Esophagus muscularis mucosa (tissue), 4 donors: ENCODE measurements around the gene NPTN.

- PRO-cap: no peak
- RAMPAGE, long total RNA, 4 experiments: no peak in any of the 4 experiments
These were observed 309.0 kb upstream of the TLE3 start for GRCh38 chr15:70406580-70407236.

DNA sequence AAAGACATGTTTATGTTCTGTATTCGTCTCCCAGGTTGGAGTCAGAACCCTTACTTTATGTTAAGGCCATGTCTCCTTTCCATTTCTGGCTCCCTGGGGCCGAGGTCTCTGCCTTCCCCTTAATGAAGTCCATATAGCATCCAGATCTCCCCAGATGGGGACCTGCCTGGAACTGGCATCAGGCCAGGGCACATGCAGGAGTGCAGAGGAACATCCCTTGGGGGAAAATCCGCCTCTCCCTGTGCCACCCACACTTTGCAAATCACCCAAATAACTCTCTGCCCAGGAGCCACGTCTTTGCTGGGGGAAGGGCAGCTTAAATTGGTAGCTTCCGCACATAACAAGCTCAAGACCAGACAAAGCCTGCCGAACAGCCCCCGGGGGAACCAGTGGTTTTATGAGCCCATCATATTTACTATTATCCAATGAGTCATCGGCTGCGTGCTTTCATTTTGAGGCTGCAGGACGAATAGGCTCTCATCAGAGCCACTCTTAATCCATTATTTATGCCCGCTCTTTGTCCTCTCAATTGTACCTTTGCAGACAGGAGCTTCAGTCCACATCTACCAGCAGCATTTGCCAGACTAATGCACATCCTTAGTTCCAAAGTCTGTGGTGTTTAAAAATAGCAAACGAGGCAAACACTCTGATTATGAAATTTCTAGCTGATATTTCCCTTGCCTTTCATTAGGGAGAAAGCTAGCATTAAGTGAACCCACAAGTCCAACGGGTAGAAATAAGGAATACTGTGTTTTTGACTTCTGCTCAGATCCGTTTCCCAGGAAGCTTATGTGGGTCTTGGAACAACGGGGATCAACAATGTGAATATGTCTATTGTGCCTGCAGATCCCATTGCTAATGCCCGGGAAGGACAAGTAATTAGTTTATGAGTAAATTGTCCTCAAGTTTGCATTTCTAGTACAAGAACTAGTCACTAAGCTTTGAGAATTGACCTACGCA lies 236.7 kb downstream of the UACA start:
- PRO-cap: no peak
- RAMPAGE, long total RNA, 4 experiments: no peak in any of the 4 experiments

- PRO-cap: no peak
- RAMPAGE, long total RNA, 4 experiments: no peak in any of the 4 experiments
These were observed 52.8 kb downstream of the UACA start for GRCh38 chr15:70710489-70711090.

DNA sequence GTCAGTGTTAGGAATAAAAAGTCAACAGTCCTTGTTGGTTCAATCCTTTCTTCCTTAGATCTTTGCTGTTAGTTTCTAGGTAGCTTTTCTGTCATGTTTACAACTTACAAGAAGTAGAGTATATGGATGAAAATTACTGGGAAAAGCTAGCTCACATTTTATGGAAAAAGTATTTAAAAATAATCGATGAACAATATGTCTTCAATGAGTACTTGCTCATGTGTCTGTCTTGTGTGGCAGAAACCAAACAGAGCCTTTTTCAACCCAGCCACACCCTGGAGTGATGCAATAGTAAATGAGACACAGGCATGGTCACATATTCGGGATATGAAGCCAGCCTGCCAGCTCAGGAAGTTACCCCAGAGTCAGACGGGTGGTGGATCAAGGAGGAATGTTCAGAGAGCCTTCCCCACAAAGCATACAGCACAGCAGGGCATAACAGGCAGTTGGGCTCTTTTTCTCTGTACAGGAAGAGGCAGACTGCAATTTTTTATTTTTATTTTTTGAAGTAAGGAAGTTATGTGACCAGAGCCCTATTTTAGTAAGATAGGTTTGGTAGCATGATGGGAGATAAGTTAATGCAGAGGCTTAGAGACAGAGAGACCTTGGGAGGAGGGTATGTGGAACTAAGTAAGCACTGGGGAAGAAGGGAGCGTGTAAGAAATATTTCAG lies 27.3 kb downstream of the LARP6 start:
- PRO-cap: unidirectional peak, plus-strand start at position 362 of the sequence
- RAMPAGE, long total RNA, 4 experiments: no peak in any of the 4 experiments

GRCh38 chr15:70902338-70902607 lies 9.6 kb downstream of the LRRC49 start:
- PRO-cap: no peak
- RAMPAGE, long total RNA, 4 experiments: no peak in any of the 4 experiments

DNA sequence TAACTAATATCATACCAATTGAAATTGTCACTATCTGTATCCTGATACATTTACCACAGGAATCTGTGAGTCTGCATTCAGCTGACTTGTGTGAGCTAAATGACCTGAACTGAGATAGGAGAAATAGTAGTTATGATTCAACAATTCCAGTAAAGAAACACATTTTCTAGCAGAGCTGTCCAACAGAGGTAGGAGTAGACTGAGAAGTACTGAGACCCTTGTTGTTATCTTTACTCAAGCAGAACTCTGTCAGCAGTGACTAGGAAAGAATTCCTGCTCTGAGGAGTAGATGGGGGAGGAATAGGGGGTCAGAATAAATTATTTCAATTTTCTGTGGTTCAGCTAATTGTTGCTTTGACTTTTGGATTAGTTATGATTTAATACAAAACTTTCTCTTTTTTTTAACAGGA lies 66.3 kb upstream of the THSD4 start:
- PRO-cap: no peak
- RAMPAGE, long total RNA, 4 experiments: no peak in any of the 4 experiments

DNA sequence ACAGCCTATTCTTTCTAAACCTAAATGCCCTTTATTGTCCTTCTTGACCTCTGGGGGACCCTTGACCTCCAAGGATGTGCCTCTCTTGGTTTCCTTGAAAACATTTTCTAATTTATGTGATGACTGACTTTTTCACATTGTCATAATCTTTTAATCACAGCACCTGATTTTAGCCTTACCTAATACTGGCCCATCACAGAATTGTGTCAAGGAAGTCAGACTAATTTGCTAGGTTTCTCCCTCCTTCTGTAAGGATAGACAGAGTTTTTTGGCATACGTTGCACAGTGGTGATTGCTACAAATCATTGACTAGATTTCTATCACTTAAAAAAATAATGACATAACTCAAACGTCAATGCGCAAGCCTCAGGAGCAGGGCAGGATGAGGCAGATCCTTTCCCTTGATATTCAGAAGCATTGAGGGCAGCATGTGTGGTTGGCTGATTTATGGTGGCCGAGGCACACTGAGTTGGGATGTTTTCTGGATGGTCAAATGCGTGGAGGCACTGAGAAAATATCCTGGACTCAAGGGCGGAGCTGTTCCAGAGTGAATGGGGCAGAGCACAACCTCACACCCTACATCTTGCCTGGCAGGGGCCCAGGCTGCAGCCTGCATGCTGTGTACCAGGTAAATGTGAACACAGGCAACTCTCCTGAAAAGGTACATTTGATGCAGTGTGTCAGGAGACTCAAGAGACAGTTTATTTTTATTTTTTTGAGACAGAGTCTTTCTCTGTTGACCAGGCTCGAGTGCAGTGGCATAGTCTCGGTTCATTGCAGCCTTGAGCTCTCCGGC lies 14.4 kb downstream of the THSD4 start:
- PRO-cap: no peak
- RAMPAGE, long total RNA, 4 experiments: no peak in any of the 4 experiments

GRCh38 chr15:71414757-71415397 lies 299.6 kb downstream of the THSD4 start:
- PRO-cap: no peak
- RAMPAGE, long total RNA, 4 experiments: no peak in any of the 4 experiments

DNA sequence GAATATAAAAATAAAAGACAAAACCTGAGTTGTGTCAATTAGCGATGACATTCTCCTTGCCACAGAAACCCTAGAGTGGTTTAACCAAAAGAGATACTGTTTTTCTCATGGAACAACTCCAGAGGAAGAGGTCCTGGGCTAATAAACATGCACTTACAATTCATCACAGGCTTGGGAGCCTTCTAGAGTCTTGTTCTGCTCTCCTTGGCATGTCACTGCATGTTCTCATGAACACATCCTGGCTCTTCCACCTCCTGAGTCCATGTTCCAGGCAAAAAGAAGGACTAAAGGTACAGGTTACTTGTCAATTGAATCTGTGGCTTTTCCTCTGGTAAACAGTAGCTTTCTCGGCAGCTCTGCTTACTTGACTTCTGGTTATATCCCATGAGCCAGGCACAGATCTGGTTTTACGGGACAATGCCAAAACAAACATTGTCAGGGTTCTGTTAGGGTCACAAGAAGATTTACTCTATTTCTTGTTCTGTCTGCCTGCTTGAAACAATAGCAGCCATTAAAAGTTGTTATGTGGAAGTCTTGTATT lies 332.5 kb downstream of the THSD4 start:
- PRO-cap: no peak
- RAMPAGE, long total RNA, 4 experiments: no peak in any of the 4 experiments

DNA sequence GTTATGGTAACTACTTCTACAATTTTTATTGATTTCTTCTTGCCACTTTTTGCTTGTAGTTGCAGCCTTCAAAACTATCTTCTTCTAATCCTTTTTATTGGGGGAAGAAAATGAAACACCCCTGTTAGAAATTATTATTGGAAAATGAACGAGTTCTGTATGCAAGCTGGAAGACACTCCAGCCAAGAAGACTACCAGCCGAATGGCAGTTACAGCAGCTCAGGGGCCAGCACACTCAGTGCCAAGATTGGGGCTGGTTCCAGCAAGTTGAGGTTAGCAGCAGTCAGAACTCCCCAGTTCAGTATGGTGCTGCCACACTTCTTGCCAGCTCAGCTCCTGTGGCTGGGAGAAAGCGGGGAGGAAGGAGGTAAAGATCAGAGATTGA lies 280.3 kb upstream of the NR2E3 start:
- PRO-cap: no peak
- RAMPAGE, long total RNA, 4 experiments: no peak in any of the 4 experiments

- PRO-cap: no peak
- RAMPAGE, long total RNA, 4 experiments: no peak in any of the 4 experiments
These were observed 33.6 kb downstream of the MYO9A start for GRCh38 chr15:72084148-72085015.

- PRO-cap: no peak
- RAMPAGE, long total RNA, 4 experiments: no peak in any of the 4 experiments
These were observed 27.4 kb downstream of the GRAMD2A start for GRCh38 chr15:72169932-72170845.

GRCh38 chr15:72203135-72203949 lies 5.8 kb upstream of the GRAMD2A start:
- PRO-cap: no peak
- RAMPAGE, long total RNA, 4 experiments: no peak in any of the 4 experiments

- PRO-cap: no peak
- RAMPAGE, long total RNA, 4 experiments: no peak in any of the 4 experiments
These were observed 37.4 kb downstream of the ARIH1 start for GRCh38 chr15:72511462-72512043.

DNA sequence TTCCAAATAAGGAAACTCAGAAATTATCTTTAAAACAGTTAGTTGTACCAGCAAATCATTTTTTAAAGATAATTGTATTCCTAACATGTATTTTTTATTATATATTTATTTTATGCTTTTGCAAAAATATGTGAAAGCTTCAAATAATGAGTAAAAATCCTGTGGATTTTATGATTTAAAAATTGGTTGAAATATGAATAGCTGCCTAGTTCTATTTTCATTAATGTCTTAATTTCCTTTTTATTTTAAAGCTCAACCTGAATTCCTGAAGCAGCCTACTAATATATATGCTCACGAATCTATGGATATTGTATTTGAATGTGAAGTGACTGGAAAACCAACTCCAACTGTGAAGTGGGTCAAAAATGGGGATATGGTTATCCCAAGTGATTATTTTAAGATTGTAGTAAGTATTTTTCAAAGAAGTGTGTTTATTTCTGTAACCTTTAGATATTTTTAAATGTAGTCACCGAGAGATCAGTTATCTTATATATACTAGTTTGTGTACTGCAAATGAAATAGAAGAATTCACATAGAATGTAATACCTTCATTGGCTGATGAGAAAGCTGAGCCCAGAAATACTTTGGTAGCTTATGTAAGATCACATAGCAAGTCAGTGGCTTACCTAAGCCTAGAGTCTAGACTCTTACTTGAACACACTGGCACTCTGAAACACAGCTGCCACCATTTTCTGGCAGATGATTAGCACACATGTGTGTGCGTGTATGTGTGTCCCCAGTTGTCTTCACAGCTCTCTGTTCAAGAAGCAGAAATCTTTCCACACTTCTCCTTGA lies 124.1 kb downstream of the NEO1 start:
- PRO-cap: no peak
- RAMPAGE, long total RNA, 4 experiments: no peak in any of the 4 experiments

- PRO-cap: no peak
- RAMPAGE, long total RNA, 4 experiments: no peak in any of the 4 experiments
These were observed 140.1 kb downstream of the NEO1 start for GRCh38 chr15:73192228-73192816.

DNA sequence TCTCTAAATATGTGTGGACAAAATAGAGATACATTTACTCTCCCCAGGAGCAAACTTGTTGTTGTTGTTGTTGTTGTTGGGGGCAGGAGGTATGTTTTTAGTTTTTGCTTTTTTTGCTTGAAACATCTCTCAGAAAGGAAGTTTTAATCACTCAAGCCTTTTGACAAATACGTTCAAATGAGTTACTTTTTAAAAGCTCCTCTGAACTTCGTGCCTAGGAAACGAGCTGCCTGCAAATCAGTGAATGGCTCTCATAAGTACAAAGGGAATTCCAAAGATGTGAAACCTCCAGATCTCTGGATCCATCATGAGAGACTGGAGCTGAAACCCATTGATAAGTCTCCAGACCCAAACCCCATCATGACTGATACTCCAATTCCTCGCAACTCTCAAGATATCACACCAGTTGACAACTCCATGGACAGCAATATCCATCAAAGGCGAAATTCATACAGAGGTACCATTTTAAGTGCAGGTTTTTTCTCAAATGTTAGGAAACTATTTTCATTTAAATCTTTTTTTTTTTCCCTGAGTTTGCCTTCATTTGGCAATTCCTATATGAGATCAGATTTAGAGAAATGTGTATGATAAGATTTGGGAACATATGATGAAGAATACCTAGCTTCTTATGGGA lies 80.5 kb downstream of the HCN4 start:
- PRO-cap: no peak
- RAMPAGE, long total RNA, 4 experiments: no peak in any of the 4 experiments

DNA sequence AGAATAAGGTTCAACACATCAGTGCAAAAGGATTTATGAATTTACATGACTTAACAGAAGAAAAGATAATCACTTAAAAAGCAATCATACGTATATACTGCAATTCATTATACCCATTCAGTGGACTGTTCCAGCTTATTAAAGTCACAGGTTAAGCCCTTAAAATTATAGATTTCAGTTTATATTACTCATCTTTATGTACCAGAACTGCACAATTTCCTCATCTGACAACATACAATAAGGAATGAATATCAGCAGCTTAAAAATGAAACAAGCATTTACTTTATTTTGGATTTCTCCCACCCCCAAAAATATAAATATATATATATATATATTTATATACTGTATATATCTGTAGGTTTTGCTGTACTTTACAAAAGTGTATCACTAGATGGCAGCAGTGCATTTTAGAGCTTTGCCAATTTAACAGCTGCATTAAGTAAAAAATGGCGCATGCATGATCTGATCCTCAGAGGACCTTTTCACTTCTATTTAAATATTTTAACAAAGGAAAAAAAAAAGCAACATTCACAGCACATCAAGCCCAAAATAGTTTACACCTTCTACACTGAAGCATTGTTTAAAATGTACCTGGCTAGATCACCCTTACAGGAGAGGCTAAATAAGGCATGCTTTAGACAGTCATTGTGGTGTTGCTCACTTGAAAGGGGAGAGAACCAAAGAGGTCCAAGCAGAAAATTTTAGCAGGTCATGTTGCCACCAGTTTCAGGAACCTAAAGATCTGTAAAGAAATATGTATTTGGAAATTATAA lies 72.7 kb downstream of the NPTN start:
- PRO-cap: no peak
- RAMPAGE, long total RNA, 4 experiments: no peak in any of the 4 experiments

GRCh38 chr15:73578044-73578432 lies 55.2 kb downstream of the NPTN start:
- PRO-cap: no peak
- RAMPAGE, long total RNA, 4 experiments: no peak in any of the 4 experiments

GRCh38 chr15:73632866-73634097 lies at the start of gene NPTN:
NPTN (minus strand) TSS chr15:73633389.
- PRO-cap: bidirectional peak, plus-strand start at chr15:73633622, minus-strand start at chr15:73633378
- RAMPAGE, long total RNA, 4 experiments: start-site peak on the minus strand in 4 of 4 experiments, at chr15:73633186-73633382 at its widest, 1,883 to 4,328 reads per replicate